AG08470 (cell line): ENCODE results near the genes ZNF618 and KIF12.

- RRBS = no CpG with 5 or more reads among the region's 5 CpGs
Measured at GRCh38 chr9:112505525-112506129, 19.0 kb downstream of the KIAA1958 start.

DNA sequence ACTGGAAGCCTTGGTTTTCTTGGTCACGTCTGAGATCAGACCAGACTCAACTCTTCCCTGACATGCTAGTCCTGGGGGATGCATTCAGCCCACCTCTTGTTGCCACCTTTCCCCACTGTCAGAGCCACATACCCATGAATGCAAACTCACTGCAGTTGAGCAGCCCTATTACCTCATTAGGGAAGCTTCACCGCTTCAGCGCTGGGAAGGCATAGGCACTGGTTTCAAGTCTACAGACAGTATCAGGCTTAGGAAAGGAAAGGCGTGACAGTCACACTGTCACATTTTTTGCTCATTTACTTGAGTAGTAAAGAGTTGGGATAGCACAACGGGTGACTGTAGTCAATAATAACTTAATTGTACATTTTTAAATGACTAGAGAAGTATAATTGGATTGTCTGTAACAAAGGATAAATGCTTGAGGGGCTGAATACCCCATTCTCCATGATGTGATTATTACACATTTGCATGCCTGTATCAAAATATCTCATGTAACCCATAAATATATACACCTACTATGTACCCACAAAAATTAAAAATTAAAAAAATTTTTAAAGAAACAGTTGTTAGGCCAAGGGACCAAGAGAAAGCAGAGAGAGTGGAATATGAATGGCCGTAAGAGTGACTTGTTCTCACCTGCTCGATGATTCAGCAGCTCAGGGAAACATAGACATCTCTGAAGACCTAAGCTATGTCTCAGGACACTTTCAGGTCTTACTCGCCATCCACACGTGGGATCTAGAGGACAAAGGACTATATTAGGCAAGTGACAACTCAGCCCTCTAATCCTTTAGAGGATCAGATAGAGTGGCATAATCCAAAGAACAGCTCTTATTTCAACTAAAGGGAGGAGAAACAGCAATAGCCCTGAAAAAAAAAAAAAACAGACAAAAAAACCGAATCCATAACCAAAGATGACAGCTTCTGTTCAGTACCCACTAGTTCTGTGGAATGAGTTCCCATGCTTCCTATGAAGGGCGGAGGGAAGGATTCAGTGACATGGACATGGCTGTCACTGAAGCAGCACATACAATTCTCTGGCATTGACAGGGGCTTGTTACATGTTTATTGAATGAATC, 95.6 kb downstream of the KIAA1958 start:
- RRBS = no CpG with 5 or more reads among the region's 11 CpGs

DNA sequence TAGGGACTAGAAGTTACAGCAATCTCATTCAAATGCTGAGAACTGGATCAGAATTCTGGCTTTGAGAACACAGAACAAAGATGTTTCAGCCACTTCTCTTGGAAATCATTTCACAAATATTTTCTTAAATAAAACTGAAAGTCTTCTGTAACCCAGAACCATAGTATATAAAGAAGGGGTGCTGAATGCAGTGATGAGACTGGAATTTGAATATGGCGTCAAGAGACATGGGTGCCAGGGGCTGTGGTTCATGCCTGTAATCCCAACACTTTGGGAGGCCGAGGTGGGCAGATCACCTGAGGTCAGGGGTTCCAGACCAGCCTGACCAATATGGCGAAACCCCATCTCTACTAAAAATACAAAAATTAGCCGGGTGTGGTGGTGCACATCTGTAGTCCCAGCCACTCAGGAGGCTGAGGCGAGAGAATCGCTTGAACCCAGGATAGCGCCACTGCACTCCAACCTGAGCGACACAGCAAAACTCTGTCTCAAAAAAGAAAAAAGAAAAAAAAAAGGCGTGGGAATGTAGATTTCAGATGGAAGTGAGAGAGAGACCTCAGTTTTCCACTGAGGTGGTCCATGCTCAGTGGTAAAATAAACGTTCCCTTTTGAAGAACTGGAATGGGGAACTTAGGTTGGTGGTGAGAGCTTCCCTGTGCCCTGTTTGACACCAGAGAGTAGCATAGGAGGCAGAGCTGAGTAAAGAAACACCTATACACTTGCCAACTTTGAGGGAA, 110.9 kb downstream of the INIP start:
- RRBS = no CpG with 5 or more reads among the region's 10 CpGs

- RRBS = no CpG with 5 or more reads among the region's 9 CpGs
Measured at GRCh38 chr9:112746887-112747730, 3.5 kb upstream of the SNX30 start.

GRCh38 chr9:112839785-112840280, 50.8 kb downstream of the SLC46A2 start:
- RRBS = no CpG with 5 or more reads among the region's 5 CpGs

- RRBS = no CpG with 5 or more reads among the region's 4 CpGs
Measured at GRCh38 chr9:113152558-113153120, 1.8 kb downstream of the SLC31A2 start.

- RRBS = no CpG with 5 or more reads among the region's 17 CpGs
Measured at GRCh38 chr9:113291690-113292337, 11.4 kb downstream of the RNF183 start.

- RRBS = no CpG with 5 or more reads among the region's 5 CpGs
Measured at GRCh38 chr9:113481067-113481746, 17.7 kb downstream of the RGS3 start.

DNA sequence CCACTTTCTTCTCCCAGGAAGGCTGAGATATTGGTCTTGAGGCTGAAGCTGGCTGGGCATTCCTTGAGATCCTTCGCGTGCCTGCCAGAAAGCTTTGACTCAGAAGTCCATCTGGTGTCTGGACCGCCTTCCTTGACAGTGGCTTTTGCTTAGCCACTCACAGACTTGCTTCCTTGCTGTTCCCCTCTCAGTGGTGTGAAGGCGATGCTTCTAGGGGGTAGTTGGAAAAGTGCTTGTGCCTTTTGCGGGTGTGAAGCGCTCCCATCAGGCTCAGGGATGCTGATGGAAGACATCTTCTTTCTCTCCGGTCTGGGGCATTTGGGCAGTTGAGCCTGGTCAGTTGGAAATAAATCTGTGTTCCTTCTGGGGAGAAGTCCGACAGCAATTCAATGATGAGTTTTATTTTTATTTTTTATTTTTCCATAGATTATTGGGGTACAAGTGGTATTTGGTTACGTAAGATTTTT, 46.0 kb downstream of the RGS3 start:
- RRBS = no CpG with 5 or more reads among the region's 9 CpGs

- RRBS = no CpG with 5 or more reads among the region's 3 CpGs
Measured at GRCh38 chr9:113518111-113518544, 54.6 kb downstream of the RGS3 start.

DNA sequence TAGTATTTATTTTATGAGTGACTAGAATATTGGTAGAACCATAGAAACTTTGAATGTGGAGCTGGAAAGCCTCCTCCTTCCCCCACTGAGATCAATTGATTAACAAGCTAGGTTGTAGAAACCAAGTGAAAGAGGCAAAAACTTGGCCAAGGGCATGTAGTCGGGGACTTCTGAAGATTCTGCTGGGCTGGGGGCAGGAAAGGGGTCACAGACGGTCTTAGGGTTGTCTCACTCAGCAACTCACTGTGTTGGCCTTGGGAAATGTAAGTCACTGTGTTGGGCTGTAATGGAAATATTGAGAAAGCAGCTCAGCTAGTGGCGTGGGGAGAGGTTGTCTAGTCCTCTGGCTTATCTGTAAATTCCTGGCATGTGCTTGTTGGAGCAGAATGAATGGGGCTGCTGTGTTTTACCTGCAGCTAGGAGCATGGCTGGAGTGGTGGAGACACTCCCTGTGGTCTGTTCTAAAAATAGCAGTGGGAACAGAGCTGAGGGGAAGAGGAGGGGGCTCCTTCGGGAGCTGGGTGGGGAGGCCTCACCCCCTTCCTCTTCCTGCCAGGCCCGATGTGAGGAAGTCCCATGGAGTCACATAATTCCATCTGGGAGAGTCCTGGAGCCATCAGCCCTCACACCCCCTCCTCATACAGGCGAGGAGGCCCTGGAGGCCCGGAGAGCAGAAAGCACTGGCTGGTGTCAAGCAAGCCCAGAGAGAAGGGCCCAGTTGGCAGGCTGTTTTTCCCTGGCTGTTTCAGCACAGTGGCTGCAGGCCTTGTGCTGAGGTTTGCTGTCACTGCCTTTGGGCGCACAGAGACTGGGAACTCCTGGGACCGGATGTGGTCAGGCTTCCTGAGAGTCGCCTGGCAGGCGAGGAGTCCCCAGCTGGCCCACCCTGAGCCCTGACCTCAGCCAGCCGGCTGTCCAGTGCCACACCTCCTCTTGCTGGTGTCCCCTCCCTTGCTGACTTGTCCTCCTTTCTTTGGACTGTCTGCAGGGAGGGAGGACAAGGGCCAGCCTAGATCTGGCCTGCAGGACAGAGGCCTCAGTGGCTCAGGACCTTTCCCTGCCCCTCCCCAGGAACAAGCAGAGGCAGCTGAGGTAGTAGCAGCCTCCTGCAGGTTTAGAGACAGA, 84.9 kb downstream of the RGS3 start:
- RRBS = 12% methylated on average over 3 of the region's 12 CpGs

- RRBS = no CpG with 5 or more reads among the region's 4 CpGs
Measured at GRCh38 chr9:113566668-113567065, 103.1 kb downstream of the RGS3 start.

DNA sequence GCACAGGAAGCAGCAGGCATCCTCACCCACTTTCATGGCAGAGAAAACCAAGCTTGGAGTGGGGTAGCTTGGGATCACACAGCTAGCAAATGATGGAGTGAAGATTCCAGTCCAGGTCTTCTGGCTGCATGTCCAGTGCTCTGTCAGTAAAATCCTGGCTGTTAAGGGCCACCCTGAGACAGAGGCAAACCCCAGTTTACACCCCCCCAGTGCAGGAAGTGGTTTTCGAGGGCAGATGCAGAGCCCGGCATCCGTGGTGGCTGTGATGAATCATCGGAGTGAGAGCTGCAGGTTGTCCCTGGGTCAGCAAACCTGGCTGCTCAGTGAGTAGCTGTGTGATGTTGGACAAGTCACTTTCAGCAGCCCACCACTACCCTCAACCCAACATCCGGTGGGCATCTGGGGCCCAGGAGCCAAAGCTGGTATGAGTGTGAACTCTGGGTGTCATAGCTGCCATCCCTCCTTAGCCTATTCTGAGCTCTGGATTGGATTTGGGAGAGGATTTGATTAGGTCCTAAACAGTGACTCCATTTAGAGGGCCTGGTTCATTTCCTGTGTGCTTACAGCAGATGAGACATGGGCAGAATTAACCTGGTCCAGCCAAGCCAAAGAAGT, 115.5 kb downstream of the RGS3 start:
- RRBS = no CpG with 5 or more reads among the region's 5 CpGs

DNA sequence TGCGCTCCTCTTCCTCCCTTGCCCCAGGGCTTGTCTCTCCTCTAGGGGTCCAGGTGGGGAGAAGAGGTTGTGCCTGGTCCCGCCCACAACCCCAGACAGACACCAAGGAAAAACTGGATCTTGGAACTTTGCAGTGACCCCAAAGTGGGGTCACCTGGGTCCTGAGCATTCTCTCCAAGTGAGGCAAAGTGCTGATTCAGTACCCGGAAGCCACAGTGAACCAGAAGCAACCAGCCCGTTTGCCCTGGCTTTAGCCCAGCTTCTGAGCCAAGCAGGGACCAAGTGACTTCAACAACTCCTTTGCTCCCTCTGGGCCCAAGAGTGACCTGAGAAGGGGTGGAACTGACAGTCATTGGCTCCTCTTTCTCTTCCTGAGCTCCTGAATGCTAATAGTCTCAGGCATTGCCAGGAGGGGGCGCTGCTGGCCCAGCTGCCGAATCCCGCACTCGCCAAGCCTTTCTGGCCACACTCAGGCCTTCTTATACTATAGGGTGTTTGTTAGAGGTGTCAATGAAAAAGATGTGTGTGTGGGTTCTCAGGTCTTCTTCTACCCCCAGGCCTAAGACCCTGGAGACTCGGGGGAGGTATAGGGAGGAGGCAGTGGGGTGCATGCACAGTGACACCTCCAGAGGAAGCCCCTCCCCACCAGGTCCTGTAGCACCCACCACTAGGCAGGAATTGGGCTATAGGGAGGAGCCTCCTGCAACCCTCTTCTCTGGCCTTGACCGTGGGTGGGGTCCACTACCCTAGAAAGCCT, 128.1 kb downstream of the RGS3 start:
- RRBS = no CpG with 5 or more reads among the region's 10 CpGs

- RRBS = no CpG with 5 or more reads among the region's 3 CpGs
Measured at GRCh38 chr9:113854347-113854758, 21.8 kb upstream of the ZNF618 start.

DNA sequence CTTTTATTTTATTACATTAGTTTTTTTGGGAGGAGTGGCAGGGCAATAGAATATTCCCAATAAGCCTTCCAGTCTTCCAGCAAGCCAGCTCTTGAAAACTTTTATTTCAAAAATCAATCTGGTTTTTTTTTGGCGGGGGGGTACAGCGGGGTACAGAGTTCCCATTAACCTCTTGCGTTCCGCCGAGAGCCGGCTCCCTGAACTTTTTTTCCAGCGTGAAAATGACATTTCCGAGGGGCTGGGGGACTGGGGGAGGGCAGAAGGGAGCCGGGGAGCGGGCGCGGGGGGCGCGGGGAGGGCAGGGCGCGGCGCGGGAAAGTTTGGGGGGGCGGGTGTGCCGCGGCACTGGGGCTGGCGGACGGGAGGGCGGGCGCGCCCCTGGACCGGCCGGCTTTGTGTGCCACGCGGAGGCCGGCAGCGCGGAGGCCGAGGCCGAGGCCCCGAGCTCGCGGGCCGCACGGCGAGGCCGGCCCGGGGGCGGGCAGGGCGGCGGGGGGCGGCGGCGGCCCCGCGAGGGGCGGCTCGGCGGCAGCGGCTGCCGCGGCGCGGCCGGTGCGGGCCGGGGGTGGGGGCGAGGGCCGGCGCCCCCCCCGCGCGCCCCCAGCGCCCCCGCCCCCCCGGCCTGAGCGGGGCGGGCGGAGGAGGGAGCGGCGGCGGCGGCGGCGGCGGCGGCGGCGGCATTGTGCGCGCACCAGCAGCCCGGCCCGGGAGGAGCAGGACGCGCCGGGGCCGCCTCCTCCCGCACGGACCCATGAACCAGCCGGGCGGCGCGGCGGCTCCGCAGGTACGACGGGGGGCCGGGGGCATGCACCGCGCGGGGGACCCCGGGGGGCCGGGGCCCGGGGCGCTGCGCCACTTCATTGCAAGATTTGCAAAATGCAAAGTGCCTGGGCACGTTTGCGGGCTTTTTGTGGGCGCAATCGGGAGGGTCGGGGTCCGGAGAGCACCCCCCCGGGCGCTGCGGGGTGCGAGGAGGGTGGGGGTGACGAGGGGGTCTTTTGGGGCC, at the start of gene ZNF618:
Gene ZNF618 (plus strand): TSS at position 680 of the 1,006 bp plus-strand sequence.
- RRBS = 1% methylated on average over 47 of the region's 122 CpGs

DNA sequence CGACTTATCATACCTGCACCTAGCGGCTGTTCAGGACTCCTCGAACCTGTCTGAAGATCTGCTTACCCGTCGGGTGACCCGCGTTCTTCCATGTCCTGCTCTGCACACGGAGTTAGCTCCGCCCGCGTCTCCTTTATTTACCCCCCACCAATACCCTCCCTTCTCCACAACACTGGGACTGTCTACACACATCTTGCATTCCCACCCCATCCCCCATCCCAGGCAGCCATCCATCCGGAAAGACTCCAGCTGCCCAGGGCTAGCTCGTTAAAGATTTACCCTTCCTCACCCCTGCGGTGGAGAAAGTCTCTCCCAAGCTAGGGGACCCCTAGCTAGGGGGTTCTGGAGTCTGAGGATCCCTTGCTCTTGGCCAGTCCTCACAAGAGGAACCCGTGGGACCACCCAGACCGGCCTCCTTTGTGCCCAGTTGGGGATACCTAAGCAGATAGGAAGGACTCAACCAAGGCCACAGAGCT, at the start of gene KIF12:
Gene KIF12 (minus strand): TSS at position 108 of the 476 bp plus-strand sequence.
- RRBS = no CpG with 5 or more reads among the region's 16 CpGs

GRCh38 chr9:114205284-114205655, 49.9 kb downstream of the COL27A1 start:
- RRBS = no CpG with 5 or more reads among the region's 8 CpGs

- RRBS = no CpG with 5 or more reads among the region's 8 CpGs
Measured at GRCh38 chr9:114324472-114324958, 1.6 kb downstream of the ORM1 start.